SJSA1 (cell line): Measurements from ENCODE around the genes TLCD1, TRAF4, FAM222B and SEZ6.

DNA sequence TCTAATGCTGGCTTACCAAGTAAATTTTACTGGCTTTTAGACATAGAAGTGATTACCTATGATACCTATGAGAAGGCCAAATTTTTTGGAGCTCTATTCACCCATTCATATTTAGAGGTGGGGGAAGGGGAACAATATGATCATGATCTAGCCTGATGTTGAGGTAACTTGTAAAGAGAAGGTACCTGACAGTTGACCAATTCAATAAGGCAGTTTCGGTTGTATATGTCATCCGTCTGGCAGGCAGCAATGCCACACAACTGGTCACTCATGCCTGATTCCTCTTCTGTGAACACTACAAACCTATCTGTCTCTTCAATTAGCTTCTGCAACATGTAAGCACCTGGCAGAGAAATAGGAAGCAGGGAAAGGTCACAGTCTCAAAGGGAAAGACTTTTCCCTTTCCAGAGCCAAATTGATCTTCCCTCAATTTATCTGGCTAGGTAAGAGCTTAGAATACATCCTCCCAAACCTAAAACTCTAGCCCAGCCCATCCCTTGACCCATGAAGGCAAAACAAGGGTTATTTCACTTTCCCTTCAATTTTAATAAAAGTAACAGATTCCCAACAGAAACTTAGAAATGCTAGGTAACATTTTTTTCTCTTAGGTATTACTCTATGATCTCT is 10.2 kb upstream of the RSKR start:
- RAMPAGE, long total RNA = no peak

DNA sequence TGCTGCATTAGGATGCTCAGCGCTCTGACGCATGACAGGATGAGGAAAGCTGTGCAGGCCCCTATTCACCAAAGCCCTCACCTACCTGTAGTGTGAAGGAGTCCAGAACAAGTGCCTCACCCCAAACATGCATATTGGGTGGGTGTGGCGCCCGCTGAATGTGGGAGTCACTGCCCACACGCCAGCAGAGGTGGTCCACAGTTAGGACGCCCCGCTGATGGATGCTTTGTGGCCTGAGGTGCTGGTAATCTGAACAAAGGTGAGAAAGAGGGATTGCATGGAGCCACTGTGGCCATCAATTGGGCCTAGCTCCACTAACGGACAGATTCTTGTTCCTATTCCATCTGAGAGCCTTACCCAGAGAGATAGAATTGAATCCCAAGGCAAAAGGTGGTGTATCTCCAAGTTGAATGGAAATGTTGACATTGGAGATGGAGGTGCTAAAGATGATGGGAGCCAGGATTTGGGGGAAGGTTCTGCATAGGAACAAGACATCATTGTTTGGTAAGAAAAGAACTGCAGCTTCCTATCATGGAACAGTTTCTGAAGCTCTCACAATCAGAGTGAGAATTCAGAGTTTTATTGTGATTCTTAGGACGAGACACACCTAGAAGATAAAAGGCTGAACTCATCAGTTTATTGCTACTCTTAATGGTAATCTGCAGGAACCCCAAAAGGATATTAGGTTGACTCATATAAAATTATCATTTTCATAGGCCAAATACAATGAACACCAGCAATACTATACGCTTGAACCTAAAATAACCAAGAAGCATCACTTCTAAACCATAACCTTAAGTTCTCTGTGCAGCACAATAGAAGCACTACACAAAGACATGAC is 6.6 kb downstream of the BLTP2 start:
- RAMPAGE, long total RNA = no peak

DNA sequence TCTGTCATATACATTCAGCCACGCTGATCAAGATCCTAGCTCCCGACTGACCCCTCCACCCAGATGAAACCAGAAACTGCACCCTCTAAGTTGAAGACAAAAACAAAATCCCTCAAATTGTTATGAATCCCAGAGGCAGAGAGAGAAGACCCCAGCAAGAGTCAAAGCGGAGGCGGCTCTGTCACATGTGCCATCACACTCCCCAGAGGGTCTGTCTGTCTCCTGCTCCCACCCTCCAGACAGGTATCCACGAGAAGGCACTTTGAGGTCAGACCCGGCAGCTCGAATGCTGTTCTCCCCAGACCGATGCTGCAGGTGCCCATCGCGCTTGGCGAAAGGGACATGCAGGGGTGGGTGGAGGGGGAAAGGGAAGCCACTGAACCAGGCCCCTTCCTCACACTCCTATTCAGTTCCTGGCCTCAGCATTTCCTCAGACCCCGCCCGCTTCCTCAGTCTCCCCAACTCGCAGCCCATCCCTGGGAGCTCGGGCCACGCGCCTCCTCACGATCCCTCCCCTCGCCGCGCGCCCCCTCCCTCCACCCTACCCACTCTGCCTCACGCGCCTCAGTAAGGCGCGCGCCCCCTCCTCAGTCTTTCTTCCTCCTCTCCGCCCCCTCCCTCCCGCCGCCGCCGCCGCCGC is 511 bp downstream of the BLTP2 start:
- RAMPAGE, long total RNA = no peak

DNA sequence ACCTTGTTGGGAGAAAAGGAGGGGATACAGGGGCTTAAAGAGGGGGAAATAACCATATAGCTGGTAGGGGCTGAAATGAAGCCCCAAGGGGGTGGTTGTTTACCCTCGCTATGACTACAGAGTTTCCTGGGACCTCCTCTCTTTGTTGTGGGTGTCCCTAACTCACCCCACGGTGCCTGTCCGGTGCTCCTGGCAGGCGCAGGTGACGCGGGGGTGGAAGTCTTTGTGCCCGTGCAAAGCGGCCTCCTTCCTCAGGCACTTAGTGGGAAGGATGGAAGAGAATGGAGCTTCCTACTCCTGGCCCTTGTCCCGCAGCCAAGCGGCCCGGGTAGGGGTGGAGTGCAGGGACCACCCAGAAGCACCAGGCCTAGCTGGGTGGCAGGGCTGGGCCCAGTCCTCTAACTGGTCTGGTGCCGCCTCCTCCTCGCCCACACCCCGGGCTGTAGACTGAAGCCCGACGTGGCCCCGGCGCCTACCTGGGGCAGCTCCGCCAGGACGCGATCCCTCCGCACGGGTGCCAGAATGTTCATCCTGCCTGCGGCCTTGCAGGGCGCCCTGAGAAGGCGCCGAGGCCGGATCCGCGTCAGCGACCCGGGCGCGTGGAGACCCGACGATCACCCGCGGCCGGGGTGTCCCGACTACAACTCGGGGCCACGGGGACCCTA is 799 bp downstream of the RAB34 start:
- RAMPAGE, long total RNA = no peak

DNA sequence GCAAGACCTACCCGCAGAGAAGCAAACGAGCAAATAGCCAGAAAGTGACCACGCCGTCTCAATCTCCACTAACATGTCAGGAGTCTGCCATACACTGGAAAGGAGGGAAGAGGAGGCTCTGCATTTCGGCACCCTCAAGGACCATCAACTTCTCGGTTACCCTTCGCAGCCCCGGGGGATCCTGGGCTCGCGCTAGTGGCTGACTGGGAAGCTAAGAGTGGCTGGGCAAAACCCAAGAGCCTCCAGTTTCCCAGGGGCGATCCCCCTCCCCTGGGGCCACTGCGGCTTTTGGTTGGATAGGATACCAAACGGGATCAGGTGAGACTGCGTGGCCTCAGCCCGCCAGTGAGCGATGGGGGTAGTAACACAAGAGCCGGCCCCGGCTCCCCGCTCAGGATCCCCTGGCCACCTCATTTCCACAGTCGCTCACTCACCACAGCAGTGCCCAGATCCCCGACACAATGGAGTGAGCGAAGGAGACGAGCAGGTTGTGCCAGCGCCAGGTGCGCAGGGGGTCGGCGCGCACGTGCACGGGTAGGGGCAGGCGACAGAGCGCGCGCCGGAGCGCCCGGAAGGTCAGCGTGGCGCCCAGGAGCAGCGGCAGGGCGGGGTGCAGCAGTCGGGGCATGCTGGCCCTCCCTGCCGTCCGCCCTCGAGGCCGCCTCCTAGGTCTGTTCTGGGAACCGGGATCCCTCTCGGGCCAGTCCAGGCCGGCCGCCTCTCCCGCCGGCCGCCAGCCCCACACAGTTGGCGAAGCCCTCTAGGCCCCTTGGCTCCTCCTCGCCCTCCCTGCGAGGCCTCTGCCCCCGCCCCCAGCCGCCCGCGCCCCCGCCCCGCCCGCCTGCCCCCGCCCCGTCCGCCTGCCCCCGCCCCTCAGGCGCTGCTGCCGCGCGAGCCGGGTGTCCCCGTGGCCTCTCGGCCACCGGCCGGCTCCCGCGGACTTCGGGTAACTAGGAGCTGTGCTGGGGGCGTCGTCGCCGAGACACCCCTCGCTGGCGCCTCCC is at the start of gene TLCD1:
TLCD1 (minus strand) TSS at position 764 of the 1,004 bp plus-strand sequence.
- RAMPAGE, long total RNA = no peak

DNA sequence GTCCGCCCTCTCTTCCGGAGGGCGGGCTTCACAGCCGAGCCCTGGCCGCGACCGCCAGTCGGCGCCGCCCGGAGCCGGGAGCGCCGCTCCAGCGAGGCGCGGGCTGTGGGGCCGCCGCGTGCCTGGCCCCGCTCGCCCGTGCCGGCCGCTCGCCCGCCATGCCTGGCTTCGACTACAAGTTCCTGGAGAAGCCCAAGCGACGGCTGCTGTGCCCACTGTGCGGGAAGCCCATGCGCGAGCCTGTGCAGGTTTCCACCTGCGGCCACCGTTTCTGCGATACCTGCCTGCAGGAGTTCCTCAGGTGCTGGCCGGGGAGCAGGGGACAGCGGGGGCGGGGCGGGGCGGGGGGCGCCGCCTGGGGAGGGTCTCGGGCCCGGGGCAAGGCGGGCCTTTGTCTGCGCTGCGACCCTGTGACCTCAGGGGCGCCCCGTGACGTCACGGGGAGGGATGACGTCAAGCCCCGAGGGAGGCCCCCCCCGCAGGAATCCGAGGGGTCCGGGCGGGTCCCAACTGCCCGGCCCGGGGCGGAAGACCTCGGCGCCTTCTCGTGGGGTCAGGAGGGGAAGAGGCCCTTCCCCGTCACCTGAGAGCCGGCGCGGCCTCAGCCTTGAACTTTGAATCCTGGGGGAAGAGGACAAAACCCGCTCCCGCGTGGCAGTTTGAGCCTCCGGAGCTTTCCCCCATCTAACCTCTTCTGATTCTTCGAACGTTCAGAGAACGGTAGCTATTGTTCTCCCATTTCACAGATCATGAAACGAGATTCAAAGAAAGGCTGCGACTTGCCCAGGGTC is at the start of gene TRAF4:
TRAF4 (plus strand) TSS at position 57 of the 791 bp plus-strand sequence.
- RAMPAGE, long total RNA = no peak

DNA sequence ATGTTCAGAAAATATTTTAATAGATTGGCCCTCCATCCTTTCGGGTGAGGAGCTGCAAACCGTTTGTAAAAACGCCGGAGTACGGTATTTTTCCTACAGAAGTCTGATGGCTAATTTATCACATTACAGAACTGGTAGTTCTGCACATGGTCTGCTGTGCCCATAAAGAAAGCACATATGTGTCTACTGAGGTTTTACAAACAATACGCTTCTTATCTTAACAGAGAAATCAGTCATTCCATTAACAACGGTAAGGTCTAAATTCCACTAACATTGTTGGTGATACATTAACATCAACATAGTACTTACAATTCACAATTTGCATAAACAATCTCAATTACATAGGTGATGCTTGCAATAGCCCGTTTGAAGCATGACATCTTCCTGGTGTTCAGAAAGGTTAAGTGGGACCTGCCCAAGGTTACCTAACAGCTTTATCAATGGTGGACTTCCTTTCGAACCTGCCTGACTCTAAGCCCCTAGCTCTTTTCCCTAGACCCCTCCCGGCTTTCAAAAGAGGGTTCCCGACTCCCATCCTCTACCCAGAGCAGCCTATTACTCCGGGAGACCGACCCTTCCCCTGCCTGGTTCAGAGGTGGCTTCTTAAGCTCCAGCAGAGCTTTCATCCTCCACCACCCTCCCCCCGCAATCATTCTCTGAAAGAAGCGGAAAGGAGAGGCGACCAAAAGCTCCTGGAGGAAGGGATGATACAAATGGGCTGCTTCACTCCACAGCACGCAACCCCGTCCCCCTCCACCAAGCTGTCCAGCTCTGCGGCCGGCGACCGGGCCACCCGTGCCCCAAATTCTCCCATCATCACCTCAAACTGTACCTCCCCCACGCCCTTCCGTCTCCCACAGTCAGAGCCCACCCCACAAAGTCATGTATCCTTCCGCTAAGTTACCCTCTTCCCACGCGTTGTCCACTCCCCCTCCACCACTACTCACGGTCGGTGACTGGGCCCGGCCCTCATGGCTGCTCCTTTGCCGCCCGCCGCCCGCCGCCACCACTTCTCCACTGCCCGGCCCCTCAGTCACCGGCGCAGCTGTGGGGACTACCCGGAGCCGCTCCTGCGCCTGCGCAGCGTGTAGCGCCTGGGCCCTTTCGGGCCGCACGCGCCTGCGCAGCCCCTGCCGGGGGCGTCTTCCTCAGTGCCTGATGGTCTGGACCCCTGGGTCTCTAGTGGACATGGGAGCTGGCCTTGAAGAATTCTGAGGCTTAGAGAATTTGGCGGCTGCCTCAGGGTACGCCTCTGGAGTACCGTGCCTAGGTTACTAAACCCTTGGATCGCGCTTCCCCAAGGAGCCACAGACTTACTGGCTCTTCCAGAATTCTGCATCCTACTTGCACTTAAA is at the start of gene FAM222B:
FAM222B (minus strand) TSS at position 1,056 of the 1,355 bp plus-strand sequence.
- RAMPAGE, long total RNA = no peak

- RAMPAGE, long total RNA = no peak
Measured at GRCh38 chr17:28879453-28880550, 17.7 kb downstream of the FLOT2 start.

DNA sequence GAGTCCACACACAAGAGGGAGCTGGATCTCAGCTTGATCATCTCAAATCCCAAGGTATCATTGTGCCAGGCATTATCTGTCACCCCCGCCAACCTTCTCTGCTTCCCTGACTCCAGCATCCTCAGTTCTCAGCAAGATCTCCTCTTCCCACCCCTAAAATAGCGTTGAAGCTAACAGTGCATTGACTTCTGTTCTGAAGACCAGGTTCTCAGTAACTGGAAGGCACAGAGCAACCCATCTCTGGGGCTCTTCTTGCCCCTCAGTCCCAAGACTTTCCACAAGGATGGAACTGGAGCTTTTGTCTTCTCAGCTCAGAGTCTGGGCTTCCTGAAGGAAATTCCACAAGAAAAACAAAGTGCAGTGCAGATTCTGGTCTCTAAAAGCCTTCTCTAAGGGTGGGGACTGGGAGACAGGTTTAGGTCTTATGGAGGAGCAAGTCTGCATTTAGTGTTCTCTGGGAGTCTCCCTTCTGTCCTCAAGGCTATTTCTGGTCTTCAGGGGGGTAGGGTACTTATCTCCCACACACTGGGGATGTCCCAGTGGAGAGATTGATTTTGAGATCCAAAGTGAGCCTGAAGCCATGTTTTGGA is 1.5 kb downstream of the FLOT2 start:
- RAMPAGE, long total RNA = no peak

DNA sequence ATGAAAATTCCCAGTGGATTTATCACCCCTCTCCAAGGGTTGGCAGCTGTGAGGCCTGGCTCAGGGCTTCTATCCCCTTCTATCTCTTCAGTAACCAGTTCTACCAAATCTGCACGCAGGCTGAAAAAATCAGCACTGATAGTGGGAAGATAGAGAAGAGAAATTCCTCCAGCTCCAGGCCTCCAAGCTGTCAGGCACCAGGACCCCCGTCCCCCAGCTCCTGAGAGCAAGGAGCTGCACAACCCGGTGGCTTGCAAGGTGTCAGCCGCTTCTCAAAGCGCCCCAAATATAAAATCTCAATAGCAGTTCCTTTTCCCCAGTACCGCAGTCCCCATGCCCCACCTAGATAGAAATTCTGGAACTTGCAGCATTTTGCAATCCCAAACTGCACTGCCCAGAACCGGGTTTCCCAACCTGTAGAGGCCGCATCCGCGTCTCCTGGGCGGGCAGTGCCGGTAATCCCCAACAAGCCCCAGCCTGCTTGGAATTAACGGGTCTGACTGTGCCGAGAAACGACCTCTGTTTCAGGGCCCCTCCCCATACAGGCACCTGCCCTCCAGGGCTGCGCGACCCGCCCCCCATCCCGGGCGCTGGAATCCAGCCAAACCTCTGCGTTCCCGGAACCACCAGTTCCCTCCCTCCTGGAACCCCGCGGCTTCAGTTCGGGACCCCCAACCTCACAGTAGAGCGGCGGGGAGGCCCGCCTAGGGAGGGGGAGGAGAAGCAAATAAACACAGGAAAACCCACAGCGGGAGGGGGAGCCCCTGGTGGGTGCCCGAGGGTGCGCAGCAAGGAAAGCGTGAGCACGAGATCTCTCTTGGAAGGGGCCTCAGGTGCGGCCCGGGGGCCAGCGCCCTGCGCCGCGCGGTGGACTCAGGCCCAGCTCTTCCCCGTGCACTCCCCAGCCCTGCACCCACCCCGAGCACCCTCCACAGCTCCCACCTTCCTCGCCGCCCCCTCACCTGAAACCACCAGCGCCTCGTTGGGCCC is 674 bp downstream of the FLOT2 start:
- RAMPAGE, long total RNA = no peak

DNA sequence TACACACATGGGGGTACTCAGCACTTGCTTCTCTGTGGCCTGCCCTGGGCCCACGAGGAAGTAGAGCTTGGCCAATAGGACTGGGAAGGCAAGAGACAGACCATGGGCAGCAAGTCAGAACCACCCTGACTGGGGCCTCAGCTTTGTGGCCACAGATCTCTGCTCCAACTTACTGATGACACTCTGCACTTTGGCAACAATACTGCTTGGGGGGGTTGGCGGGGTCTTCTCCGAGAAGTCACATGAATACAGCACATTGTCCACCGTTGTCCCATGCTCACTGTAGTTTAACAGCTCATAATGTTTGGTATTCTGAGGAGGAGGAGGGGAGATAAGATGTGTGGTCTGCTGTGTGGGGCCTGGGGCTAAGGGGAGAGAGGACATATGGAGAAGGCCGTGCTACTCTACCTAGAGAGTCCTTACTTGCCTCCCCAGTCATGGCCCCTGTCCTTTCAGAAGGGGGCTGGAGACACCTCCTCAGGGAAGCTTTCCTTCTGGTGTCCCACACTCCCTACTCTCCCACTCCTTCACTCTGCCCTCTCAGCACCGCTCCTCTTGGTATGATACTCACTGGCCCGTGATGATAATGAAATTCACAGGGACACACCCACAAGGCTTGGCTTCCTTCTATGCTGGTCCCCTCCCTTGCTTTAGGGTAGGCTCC is 3.9 kb upstream of the DHRS13 start:
- RAMPAGE, long total RNA = no peak

DNA sequence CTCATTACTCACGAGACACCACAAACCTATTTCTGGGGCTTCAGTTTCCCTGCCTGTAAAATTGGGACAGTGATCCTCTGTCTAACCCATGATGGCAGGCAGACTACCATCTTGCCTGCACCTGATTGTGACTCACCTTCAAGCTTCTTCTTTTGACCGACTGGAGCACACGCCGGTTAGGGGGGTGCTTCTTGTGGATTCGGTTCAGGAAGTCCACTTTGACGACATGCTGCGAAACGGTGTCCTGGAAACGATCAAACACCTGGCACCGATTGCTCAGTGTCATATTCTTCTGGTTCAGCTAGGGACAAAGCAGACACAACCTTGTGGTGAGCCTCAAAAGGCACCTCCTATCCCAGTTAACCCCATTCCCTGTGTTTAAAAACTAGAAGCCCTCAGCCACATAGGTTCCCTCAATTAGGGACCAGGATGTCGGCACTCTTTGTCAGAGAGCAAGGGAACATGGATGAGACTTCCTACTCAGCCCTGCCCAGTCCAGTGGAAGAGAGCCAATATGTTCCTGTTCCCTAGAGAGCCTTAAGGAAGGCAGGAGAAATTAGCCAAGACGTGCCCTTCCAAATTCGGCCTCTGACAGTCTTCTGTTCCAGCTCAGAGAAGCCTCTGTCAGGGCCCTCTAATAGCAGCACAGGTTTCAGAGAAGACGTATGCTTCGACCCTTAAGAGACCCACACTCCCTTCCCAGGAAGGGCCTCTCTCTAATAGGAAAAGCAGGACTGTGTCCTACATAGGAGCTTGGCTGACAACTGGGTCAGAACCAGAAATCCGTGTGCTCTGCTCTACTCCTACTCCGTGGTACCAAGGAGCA is 14.5 kb upstream of the DHRS13 start:
- RAMPAGE, long total RNA = no peak

GRCh38 chr17:29005274-29006224 is at the start of gene SEZ6:
Gene SEZ6, minus strand, starts transcription at chr17:29006033.
- RAMPAGE, long total RNA = no peak

DNA sequence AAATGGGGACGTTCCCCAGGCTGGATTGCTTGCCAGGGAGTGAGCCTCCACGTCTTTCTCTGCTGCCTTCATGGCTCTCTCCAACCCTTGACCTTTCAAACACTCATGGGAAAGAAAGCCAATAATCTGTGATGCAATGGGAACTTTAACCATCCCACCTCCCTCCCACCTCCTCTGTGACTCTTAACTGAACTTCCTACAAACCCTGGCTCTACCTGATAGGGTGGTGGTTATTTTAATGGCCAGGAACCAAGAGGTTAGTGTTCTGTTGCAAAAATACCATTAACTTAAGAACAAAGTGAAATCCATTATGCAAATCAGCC is 2.8 kb downstream of the PIPOX start:
- RAMPAGE, long total RNA = no peak

DNA sequence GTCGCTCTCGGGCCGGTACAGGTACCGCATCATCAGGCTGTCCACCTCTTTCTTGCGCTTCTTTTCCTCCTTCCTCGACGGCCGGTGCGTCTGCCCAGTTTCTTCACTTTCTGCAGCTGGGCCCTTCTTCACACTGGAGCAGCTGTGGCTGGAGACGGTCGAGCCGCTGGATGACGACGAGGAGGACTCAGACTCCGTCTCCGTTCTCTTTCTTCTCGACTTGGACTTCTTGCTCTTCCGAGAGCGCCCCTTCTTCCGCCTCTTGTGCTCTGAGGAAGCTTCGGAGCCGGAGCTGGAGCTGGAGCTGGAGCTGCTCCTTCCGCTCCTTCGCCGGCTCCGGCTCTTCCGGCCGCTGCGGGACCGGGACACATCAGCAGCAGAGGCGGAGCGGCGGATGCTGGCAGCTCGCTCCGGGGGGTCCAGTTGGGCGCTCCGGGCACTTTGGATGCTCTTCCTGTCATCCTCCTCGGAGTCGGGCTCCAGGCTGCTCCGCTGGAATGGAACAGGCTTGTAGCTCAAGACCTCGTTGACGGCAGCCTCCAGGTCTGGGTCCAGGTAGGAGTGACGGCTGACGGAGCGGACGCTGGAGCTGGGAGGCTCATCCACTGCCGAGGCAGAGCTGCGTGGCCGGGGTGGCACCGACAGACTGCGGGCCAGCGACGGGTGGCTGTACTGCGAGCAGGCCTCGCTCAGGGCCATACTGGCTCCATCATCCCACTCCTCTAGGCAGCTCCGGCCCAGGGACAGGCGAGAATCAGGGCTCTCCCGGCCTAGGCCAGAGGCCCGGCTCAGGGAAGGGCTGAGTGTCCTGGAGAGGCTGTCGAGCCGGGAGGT is 37.0 kb downstream of the PIPOX start:
- RAMPAGE, long total RNA = no peak

- RAMPAGE, long total RNA = no peak
Measured at GRCh38 chr17:29089737-29090232, 46.8 kb downstream of the PIPOX start.

GRCh38 chr17:29177660-29178496 is 2.3 kb downstream of the MYO18A start:
- RAMPAGE, long total RNA = no peak

- RAMPAGE, long total RNA = no peak
Measured at GRCh38 chr17:29240801-29241678, 5.6 kb upstream of the CRYBA1 start.

DNA sequence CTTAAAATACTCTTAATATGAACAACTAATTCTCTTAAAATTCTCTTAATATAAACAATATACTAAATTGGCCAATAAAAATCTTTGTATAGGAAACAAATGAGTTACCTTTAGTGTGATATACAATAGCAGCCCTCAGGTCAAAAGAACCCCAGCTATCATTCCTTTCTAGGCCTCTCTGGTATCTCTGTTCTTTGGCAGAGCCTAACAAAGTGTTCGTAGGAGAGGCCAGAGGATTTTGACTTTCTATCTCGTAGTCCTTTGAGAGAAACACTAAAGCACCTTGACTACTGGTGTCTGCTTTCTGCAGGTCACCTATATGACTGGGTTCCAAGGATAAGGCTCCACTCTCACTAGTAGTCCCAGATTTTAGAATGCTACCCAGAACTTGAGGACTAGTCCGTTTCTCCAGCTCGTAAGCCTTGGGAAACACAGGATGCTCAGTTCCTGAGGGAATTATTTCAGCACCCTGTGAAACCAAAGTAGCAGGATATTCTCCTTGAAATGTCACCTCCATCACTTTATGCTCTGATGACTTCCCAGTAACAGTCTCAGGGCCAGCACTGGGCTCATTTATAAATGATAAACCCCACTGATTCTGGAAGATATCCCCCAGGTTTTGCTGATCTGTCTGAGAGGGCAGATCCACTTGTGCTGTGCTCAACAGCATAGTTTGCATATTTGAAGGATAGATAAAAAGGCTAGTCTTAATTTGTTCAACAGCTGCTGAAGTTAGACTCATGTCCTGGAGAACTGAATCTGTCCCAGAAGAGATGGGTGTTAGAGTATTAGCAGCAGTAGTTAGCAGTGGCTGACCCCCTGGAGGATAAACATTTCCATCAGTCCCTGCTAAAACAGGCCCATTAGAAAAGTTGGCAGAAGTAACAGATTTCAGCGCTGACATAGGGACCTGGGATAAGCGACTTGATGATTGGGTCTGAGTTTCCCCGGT is 7.8 kb downstream of the NUFIP2 start:
- RAMPAGE, long total RNA = no peak

- RAMPAGE, long total RNA = no peak
Measured at GRCh38 chr17:29292086-29293319, 1.4 kb downstream of the NUFIP2 start.